ENCODE measurements around a stretch of chr1.

- PRO-cap, 3 experiments = no peak in any of the 3 experiments
- RAMPAGE, long total RNA = no peak
Observed at GRCh38 chr1:211890620-211891156, 60.1 kb upstream of the LPGAT1 start.

DNA sequence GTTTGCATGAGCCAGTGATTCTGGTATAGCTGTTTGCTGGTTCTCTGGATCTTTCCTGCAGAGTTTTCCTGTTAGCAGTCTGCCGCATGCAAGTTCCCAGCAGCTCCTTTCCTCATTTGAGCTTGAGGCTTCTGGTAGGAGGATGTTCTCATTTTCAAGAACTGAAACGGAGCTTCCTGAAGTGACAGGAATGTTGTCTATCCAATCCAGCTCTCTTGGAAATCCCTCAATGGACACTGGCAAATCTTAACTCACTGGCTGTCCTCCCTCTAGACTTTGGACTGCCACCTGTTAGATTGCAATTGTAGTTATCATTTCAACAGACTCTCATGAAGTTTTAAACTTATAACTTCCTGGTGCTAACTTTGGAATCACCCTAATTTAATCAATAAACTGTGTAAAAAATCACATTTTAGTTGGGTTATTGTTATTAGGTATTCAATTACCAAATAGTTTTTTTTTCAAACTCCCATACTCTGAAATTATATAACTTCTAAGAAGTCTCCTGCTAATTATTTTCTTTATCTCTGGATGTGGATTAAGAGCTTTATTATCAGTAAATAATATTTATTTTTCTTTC lies 73.4 kb upstream of the LPGAT1 start:
- PRO-cap, 3 experiments = no peak in any of the 3 experiments
- RAMPAGE, long total RNA = no peak

DNA sequence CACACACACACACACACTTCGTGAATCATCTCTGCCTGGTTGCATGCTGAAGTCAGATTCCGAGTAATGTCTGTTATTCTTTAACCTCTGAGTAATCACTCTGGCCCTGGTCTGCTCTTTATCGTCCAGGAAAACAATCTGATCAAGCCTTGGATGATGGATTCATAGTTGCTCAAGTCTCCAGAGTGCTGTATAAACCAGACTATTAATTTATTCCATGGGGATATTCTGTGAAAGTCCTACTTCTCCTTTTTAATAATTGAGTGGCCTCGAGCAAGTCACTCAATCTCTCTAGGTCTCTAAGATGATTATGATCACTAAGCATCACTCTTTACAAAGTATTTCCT lies 87.5 kb upstream of the LPGAT1 start:
- PRO-cap, 3 experiments = no peak in any of the 3 experiments
- RAMPAGE, long total RNA = no peak

GRCh38 chr1:212011926-212012546 lies 23.3 kb downstream of the INTS7 start:
- PRO-cap, 3 experiments = no peak in any of the 3 experiments
- RAMPAGE, long total RNA = no peak

DNA sequence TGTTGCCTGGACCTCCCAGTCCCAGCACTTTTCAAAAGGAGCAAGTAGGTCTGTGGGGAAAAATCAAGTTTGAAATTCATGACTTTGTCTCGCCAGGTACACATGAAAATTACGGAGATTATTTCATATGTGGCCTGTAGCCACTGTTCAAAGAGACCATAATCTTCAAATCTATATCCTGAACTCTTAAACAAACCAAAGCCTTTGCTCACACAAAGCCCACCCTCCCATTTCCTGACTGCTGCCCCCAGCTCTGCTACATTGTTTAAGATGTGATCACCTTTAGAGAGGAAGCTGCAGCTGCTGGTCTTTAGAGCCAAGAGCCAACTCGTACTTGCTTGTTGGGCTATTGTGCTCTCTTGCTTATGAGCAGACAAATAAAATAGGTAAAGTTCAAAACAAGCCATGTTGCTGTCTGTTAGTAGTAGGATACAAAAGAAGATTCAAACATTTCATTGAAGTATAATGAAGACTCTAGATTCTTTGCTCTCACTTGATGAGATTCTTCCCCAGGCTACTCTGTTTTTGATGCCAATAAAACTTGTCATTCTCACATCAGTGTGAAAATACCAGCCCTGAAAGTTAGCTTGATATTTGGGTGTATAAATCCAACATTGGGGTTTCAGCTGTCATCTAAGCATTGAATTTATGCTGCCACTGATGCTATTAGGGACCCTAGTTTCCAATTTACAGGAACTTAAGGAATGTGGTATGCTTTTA lies 72.0 kb downstream of the DTL start:
- PRO-cap, 3 experiments = no peak in any of the 3 experiments
- RAMPAGE, long total RNA = no peak

GRCh38 chr1:212285991-212286856 lies 1.0 kb downstream of the PPP2R5A start:
- PRO-cap, 3 experiments = peak in 1 of 3 experiments; most common plus-strand start chr1:212286072 (in 1); most common minus-strand start chr1:212286069 (in 1)
- RAMPAGE, long total RNA = no peak

DNA sequence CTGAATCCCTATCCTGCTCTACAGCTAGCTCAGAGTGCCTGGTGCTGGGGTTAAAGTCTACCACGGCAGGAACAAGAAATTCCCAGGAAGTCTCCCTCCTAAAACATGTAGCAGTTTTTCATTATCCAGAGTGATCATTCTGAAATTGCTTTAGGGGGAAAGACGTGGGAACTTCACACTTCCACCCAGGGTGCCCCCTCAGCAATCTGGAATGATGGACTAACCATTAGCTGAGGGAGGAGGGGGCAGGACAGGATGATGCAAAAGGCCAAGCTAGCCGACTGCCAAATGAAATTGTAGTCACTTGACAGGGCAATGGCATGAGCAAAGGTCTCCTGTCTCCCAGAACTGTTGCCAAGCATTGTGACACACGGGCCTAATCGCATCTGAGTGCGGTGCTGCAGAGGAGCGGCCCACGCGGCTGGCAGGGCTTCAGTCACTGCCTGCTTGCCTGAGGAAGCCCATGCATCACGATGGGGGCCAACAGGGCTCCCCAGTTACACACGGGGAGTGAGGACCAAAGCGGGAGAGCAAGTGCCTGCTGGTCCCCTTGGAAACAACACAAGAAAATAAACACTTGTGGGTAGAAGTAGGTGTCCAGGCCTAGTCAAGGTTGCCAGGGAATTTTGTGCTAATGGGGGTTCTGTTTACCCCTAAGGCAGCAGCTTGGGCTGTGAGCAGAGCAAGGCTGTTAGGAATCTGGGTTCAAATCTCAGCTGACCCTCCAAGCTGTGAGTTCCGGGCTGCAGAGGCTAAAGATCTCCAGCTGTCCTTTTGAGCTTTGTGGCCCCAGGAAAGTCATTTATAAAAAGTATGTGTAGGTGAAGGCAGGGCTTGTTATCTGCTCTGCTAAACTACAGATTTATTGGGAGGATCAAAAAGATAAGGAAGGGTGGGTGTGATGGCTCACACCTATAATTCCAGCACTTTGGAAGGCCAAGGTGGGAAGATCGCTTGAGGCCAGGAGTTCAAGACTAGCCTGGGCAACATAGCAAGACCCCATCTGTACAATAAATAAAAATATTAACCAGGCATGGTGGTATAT lies 85.9 kb downstream of the NENF start:
- PRO-cap, 3 experiments = no peak in any of the 3 experiments
- RAMPAGE, long total RNA = no peak

DNA sequence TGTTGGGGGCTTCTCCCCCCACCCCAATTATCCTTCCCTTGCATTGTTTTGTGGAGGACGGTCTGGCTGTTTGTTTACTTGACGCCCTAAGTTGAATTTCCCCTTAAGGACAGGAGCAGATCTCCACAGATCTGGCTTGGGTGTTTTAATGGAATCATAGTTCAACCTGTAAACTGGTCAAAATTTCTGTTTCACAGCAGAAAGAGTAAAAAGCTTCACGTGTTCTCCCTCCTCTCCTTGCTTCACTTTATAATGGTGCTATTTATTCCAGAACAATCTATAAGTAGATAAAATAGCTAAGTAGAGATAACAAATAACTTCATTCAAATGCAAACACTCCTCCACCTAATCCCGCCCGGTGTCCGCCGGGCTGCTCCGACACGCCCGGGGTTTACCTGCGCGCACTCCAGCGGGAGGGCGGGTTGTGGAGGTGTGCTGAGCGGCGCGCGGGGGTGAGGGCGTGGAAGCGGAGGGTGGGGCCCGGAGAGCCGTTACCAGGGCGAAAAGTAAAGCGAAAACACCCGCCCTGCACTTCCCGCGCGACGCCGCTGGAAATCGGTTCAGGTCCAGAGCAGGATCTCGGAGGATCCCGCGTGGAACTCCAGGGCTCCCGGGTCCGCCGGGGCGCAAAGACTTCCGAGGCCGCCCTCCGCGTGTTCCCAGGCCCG lies 2.0 kb upstream of the ATF3 start:
- PRO-cap, 3 experiments = peak in 2 of 3 experiments; most common plus-strand start position 531 of the sequence (in 2)
- RAMPAGE, long total RNA = no peak

GRCh38 chr1:212657847-212658109 lies 33.5 kb downstream of the GARIN4 start:
- PRO-cap, 3 experiments = no peak in any of the 3 experiments
- RAMPAGE, long total RNA = no peak

GRCh38 chr1:212749791-212750614 lies 41.6 kb downstream of the NSL1 start:
- PRO-cap, 3 experiments = no peak in any of the 3 experiments
- RAMPAGE, long total RNA = no peak

DNA sequence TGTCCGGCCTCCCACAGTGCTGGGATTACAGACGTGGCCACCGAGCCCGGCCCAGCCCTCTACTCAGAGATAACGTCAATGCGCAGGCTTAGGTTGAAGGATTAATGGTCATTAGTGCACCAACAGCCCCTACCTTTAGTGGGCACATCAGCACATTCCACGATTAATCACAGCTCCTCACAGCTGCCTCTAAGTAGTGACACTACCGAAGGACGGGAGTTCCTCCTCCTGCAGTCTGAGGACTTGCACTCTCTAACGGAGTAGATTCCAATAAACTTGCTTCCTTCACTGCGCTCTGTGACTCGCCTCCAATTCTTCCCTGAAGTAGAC lies 477 bp upstream of the FLVCR1 start:
- PRO-cap, 3 experiments = no peak in any of the 3 experiments
- RAMPAGE, long total RNA = no peak

GRCh38 chr1:212914646-212915182 lies 35.6 kb upstream of the VASH2 start:
- PRO-cap, 3 experiments = no peak in any of the 3 experiments
- RAMPAGE, long total RNA = no peak

- PRO-cap, 3 experiments = no peak in any of the 3 experiments
- RAMPAGE, long total RNA = no peak
Observed at GRCh38 chr1:212951323-212951527, 884 bp downstream of the VASH2 start.

DNA sequence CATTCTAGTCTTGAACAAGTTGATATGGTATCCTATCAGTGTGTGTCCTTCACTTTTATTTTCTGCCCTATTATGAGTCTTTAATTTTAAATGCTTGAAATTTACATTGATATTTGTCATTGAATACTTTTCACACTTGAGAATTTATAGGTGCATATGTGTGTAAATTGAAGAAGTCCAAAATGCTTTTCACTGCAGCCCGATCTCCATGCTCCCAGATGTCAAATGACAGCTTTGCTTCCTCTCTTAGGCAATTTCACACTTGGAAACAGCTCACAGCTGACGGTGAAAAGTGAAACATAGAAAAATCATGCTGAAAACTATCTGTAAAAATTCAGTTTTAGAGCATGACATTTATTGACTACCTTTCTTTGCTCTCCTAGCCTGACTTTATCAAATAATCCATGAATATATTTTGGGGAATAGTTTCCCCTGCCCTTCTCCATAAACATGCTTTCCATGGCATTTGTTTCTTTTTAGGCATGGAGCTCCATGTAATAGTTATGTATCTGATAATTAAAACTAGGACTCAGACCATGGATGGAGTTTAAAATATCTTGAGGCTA lies 196.0 kb downstream of the RPS6KC1 start:
- PRO-cap, 3 experiments = no peak in any of the 3 experiments
- RAMPAGE, long total RNA = no peak

DNA sequence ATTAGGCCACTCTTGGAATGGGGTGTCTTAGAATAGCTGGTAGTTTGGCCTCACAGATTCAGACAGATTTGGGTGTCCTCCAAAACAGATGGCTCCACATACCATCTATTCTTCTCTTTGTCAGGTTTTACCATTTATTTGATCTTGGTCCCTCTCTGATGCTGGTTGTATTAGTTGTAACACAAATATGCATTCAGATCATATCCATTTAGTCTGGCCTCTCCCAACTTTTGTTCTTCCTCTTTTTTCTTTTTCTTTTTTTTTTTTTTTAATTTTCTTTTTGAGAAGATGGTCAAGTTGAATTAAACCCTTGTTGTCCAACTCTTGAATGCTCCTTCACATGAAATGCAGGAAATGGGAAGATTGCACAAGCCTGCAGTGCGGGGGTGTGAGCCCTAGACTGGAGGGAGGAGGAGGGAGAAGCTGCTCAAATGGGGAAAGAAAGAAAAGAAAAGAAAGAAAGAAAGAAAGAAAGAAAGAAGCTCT lies 275.8 kb downstream of the RPS6KC1 start:
- PRO-cap, 3 experiments = no peak in any of the 3 experiments
- RAMPAGE, long total RNA = no peak

DNA sequence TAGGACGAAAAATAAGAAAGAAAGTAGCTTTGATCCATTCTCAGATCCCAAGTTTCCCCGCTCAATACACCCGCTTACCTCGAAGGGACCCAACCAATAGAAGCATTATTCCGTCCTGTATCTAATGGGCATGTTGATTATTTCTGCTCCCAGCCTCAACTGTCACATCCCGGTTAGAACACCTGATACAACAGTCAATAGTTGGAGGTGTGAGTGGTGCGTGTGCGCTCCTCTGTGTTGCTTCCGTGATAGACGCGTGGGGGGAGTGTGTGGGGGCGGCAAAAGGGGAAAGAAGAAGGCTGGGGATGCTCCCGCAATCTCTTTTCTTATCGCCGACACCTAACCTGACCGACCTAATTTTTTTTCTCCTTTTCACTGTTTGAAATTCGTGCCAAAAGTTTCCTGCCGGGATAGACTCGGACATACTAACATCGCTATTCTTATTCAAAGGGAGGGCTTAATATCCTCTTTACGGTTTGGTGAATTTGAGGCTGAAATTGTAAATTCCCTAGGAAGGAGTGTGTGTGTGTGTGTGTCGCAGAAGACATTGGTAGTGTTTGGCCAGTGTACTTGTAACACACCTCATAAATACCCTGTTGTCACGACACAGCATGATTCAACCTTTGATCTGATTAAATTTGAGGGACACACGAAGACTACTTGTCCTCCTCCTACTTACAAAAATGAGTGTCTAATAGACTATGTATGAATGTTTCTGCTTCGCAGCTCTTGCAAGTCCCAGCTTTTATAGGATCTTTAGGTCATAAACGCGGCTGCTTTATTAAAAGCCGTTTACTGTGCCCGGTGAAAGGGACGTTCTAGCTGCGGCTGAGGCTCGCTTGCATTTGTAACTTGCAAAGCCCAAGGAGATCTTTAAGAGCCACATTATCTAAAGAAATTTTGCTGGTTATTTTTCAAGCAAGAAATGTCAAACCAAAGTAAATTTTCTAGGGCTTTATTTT lies 1.5 kb upstream of the PROX1 start:
- PRO-cap, 3 experiments = no peak in any of the 3 experiments
- RAMPAGE, long total RNA = no peak

DNA sequence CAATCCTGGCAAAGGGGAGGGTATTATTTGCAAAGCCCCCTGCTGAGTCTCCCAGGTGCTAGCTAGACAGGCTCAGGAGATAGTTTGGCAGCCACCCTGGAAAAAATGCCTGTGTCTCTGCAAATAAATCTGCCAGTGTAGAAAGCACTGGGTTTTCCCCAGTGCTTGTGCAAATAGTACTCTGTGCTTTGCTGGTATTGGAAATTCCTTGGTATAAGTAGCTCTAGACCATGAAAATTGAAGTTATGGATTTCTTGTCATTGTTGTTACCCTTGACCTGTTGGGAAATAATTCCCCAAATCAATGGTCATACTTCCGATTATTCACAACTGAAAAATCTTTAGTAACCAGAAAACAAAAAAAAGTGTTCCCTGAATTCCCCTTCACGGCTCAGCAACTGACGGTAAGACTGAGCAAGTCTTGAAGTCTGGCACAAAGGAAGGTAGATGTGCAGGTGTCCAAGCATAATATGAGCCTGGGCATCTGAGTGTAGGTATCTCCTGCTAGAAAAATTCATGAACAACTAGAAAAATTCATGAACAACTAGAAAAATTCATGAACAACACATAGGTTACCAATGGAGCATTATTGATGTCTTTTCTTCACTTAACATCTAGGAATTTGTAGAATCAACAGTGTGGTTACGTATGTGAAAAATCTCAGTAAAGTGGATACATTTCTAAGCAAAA lies 57.0 kb downstream of the PROX1 start:
- PRO-cap, 3 experiments = no peak in any of the 3 experiments
- RAMPAGE, long total RNA = no peak

- PRO-cap, 3 experiments = no peak in any of the 3 experiments
- RAMPAGE, long total RNA = no peak
Observed at GRCh38 chr1:214318814-214319481, 38.0 kb downstream of the SMYD2 start.

DNA sequence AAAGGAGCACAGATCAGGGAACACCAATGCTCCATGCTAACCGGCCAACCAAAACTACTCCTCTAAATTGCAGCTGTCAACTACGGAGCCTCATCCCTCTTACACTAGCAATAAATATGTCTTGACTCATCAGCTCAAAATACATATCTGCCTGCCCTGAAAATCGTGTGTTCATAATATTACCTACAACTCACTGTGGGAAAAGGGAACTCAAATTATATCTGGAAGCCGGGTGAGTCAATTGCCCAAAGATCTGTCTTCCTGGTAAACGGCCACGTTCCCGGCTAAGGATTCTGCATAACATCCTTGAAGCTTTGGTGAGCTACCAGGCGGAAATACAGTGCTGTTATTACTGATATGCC lies 129.1 kb downstream of the PTPN14 start:
- PRO-cap, 3 experiments = no peak in any of the 3 experiments
- RAMPAGE, long total RNA = no peak

DNA sequence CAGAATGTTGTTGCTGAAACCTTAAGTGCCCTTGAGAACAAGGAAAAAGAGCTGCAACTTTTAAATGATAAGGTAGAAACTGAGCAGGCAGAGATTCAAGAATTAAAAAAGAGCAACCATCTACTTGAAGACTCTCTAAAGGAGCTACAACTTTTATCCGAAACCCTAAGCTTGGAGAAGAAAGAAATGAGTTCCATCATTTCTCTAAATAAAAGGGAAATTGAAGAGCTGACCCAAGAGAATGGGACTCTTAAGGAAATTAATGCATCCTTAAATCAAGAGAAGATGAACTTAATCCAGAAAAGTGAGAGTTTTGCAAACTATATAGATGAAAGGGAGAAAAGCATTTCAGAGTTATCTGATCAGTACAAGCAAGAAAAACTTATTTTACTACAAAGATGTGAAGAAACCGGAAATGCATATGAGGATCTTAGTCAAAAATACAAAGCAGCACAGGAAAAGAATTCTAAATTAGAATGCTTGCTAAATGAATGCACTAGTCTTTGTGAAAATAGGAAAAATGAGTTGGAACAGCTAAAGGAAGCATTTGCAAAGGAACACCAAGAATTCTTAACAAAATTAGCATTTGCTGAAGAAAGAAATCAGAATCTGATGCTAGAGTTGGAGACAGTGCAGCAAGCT lies 38.1 kb downstream of the CENPF start:
- PRO-cap, 3 experiments = no peak in any of the 3 experiments
- RAMPAGE, long total RNA = no peak